ENCODE measurements around a stretch of chr15.

DNA sequence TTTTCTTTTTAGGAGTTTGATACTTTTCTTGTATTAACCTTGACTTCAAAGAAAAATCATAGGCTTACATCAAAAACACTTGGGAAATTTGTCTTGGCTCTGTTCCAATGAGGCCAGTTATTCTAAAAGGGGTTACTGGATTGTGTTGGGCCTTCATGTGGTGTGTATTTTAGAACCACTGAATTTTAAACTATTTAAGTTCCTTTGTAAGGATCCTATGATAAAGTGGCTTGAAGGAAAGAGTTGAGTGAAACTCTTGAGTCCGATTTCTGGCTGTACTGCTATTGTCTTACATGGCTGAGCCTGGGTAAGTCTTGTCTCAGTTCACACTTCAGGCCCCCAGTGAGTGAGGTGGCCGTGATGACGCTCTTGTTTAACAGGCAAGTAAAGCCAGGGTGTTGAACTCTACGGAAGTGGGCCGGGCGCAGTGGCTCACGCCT lies 13.4 kb downstream of the TPM1 start:
- PRO-cap, 2 experiments, result no peak in any of the 2 experiments

GRCh38 chr15:63061557-63062094 lies 19.1 kb downstream of the TPM1 start:
- PRO-cap, 2 experiments, result no peak in any of the 2 experiments

GRCh38 chr15:63151396-63152079 lies 5.7 kb downstream of the RPS27L start:
- PRO-cap, 2 experiments, result no peak in any of the 2 experiments

DNA sequence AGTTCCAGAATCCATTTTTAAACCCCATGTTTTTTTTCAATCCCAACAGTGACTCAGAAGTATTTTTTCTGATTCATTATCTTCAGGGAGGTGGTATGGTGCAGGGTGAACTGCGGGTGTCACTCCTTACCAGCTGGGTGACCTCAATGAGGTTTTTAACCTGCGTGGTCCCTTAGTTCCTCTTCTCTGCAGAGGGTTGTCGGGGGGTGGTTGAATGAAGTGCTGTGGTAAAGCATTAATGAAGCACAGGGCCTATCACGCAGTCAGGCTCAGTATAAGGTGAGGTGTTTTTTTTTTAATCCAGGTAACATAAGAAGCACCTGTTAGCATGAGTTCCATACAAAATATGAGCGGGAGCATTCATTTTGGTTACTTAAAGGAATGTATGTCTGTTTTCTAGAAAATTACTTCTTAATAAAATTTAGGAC lies 14.4 kb downstream of the RAB8B start:
- PRO-cap, 2 experiments, result no peak in any of the 2 experiments

DNA sequence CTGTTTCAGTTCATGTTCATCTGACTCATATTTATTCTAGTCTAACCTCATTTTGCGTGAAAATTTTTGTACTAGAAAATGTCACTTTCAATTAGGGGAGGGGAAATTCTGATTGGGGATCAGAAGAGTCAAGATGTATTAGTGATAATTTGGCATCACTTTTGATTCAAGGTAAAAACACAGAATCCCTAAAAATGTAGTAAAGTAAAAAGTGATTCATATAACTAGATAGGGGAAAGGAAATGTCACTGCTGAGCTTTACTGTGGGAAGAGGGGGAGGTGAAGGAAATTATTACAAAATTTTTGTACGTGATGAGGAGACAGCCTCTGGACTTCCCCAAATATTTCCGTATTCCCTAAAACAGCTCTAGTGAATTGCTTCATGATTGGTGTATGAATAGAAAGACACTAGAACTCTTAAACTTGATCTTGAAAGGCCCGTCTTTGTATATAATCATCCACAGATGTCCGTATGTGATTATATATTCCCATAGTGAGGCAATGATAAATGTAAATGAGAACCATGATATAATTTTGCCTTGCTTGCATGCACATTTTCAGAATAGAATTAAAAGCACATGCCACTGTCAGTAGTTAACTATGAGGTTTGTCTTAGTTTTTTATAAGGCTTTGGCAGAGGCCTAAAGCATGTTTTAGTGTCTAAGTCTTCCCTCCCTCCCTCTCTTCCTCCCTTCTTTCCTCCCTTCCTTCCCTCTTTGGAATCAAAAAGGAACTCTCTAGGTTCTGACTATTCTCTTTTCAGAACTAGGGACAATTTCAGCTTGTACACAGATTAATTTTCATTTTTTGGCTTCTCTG lies 23.2 kb downstream of the RAB8B start:
- PRO-cap, 2 experiments, result no peak in any of the 2 experiments

- PRO-cap, 2 experiments, result no peak in any of the 2 experiments
Observed at GRCh38 chr15:63357701-63358234, 23.9 kb downstream of the CA12 start.

GRCh38 chr15:63372092-63372811 lies 9.4 kb downstream of the CA12 start:
- PRO-cap, 2 experiments, result no peak in any of the 2 experiments

GRCh38 chr15:63388396-63389020 lies 6.9 kb upstream of the CA12 start:
- PRO-cap, 2 experiments, result peak in 2 of 2 experiments; most common minus-strand start chr15:63388701 (in 2)

- PRO-cap, 2 experiments, result no peak in any of the 2 experiments
Observed at GRCh38 chr15:63391439-63391843, 9.8 kb upstream of the CA12 start.

DNA sequence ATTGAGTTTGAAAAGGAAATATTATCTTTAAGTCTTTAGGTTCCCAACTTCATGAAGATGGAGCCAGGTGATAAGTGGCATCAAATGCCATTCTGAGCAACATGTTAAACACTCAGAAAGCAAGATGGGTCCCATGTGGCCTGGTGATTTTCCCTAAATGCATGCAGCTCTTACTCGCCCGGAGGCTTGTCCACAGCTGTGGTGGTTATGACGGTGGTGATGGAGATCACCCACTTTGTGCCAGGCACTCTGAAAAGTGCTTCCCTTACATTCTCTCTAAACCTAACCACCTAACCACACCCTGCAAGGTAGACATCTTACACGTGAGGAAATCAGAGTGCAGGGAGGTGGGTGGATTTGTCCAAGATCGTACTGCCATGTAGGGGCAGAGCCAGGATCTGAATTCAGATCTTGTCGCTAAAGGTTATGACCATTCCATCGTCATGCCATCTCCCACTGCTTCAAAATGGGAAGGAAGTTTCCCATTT lies 31.1 kb upstream of the USP3 start:
- PRO-cap, 2 experiments, result no peak in any of the 2 experiments

GRCh38 chr15:63486403-63486873 lies 18.0 kb upstream of the USP3 start:
- PRO-cap, 2 experiments, result no peak in any of the 2 experiments

GRCh38 chr15:63490617-63491531 lies 13.5 kb upstream of the USP3 start:
- PRO-cap, 2 experiments, result peak in 1 of 2 experiments; most common plus-strand start chr15:63491365 (in 1); most common minus-strand start chr15:63491215 (in 1)

GRCh38 chr15:63503663-63504432 lies 545 bp upstream of the USP3 start:
- PRO-cap, 2 experiments, result peak in 2 of 2 experiments; most common plus-strand start chr15:63503901 (in 1); most common minus-strand start chr15:63504386 (in 2)

DNA sequence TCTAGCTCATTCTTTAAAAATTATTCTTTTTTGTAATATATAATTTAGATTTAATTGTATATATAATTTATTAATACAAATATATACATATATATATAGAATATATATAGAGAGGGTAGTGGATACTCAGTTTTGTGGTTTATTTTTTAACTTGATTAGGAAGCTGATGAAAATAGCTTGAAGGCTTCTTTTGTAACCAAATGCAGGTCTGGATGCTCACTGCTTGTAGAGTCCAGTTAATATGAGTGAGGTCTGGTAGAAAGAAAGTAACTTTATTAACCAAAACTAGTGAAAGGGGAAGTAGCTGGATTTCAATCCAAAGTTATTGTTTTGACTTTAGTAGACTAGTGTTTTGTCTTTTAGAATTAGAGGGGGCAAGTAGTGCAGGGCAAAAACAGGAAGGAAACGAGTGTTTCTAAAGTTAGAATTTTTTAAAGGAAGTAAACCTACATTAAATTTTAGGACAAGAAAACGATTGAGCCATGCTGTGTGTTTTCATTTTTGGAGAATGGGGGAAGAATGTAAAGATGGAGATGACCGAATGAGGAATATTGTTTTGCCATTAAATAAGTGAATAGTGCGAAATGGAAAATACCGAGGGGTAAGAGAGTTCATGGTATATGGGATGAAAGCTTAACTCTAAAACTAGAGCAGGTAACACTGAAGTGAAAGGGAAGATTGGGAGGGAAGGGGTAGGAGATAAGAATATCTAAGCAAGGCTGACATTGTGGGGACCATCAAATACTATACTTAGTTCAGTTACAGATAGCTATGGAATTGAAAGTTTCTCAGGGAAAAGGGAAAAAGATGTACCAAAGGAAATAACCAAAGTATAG lies 40.0 kb downstream of the USP3 start:
- PRO-cap, 2 experiments, result no peak in any of the 2 experiments

DNA sequence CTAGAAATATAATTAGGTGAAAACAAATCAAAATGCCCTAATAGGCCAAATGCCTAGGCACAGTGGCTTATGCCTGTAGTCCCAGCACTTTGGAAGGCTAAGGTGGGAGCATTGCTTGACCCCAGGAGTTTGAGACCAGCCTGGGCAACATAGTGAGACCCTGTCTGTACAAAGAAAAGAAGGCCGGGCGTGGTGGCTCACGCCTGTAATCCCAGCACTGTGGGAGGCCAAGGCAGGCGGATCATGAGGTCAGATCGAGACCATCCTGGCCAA lies 20.0 kb upstream of the FBXL22 start:
- PRO-cap, 2 experiments, result no peak in any of the 2 experiments

DNA sequence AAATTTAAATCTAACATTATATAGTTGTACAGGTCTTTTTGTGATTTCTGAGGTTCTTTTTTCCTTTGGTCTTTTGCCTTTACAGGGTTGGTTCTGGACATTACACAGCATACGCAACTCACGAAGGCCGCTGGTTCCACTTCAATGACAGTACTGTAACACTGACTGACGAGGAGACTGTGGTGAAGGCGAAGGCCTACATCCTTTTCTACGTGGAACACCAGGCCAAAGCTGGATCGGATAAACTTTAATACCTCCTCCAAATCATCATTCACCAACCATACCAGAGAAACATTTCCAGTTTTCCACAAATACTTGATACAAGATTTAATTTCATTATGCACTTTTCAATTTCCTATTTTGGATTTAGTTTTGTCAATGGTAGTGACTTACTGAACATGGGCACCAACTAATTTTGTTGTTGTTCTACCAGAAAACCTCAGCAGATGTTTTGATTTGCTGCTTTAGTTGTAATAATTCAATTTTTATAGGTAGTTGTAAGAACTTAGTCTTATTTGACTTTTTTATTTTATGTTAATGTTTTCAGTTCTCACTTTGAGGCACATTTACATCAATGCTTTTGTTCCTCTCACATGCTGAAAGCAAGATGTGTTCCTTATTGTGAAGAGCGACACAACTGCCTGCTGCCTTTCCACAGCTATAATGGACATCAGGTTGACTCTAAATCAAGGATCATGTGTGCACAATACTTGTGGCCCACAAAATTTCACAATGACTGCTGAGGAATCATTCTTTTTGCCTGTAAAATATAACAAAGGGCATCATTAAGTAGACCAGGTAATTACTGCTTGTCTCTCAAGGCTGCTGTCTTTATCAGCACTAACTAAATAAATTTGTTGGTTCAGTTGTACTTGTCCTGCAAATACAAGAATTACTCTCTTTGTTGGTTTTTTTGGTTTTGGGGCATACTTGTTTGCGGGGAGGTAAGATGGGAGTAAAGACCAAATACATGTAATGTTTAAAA lies 6.3 kb upstream of the FBXL22 start:
- PRO-cap, 2 experiments, result no peak in any of the 2 experiments

DNA sequence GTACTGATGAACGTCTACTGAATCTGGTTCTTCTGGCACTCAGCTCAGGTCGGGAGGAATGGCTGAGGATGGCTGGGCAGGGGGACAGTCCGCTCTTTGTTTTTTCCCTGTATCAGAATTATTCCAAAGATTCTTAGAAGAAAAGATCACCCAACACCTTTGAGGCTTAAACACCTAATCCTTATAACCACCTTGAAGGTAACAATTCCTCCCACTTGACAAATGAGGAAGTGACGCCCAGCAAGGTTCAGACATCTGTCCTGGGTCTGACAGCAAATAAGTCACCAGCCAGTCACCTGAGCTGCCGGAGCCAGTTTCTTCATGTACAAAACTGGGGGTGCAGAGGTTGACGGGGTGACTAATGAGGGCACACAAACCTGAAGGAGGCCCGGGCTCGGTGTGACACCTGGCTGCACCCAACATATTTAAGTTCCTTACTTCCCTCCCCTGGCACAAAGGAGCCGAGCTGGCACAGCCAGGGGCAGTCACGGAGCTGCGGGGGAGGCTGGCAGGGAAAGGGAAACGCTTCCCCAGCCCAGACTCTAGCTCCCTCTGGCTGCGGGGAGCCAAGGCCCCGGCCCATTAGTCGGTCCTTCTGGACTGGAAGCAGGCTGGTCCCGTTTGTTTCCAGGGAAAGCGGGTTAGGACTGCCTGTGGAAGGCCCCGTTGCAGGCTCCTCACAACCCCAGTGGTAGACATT lies 2.2 kb downstream of the FBXL22 start:
- PRO-cap, 2 experiments, result peak in 2 of 2 experiments; most common plus-strand start position 585 of the sequence (in 2)

GRCh38 chr15:63599897-63600641 lies 2.9 kb downstream of the FBXL22 start:
- PRO-cap, 2 experiments, result no peak in any of the 2 experiments

DNA sequence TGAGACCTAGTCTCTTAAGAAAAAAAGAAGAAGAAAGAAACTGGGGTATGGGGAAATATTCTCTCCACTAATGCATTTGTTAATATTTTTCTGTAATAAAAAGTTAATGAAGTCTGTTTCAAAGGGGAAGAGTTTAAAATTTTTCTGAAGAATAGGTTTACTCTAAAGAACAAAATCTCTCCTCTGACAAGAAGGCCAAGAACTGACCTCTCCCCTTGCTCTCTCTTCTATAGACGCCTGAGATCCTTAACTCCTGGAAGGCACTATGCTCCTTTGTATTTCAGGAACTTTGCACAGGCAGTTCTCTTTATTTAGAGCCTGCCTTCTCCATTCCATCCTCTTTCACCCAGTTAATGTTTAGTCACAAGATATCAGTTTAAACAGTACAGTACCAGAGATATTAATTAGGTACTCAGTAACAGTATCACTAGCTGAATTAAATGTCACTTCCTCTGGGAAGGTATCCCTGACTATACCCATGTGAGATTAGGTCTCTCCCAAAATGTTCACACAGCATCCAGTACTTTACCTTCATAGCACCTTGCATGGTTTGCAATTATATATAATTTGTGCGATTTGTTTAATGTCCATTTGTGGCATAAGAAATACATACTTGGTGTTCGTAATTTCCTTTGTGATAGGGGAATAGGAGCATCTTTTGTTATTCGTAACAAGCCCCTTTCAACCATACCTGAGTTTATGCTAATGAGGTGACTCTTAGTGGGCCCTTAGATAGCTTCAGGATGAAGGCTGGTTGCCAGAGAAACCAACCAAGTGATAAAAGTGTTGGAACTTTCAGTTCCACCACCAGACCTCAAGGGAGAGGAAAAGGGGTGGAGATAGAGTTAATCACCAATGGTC lies 33.4 kb downstream of the HERC1 start:
- PRO-cap, 2 experiments, result no peak in any of the 2 experiments

- PRO-cap, 2 experiments, result peak in 1 of 2 experiments; most common plus-strand start chr15:63833482 (in 1); most common minus-strand start chr15:63833435 (in 1)
Observed at GRCh38 chr15:63832999-63833656, 620 bp downstream of the HERC1 start.